Endometrial microvascular endothelial cells (primary cell): ENCODE data around the genes TMEM98 and TMEM132E.

- RAMPAGE, long total RNA: no peak
Measured at GRCh38 chr17:31320339-31320538, 1.2 kb downstream of the EVI2A start.

- RAMPAGE, long total RNA: no peak
Measured at GRCh38 chr17:31352151-31352489, 30.7 kb upstream of the EVI2A start.

GRCh38 chr17:31416263-31416978 lies 24.9 kb downstream of the RAB11FIP4 start:
- RAMPAGE, long total RNA: no peak

GRCh38 chr17:31523244-31524263 lies 132.1 kb downstream of the RAB11FIP4 start:
- RAMPAGE, long total RNA: no peak

GRCh38 chr17:31581950-31582694 lies 190.6 kb downstream of the RAB11FIP4 start:
- RAMPAGE, long total RNA: no peak

DNA sequence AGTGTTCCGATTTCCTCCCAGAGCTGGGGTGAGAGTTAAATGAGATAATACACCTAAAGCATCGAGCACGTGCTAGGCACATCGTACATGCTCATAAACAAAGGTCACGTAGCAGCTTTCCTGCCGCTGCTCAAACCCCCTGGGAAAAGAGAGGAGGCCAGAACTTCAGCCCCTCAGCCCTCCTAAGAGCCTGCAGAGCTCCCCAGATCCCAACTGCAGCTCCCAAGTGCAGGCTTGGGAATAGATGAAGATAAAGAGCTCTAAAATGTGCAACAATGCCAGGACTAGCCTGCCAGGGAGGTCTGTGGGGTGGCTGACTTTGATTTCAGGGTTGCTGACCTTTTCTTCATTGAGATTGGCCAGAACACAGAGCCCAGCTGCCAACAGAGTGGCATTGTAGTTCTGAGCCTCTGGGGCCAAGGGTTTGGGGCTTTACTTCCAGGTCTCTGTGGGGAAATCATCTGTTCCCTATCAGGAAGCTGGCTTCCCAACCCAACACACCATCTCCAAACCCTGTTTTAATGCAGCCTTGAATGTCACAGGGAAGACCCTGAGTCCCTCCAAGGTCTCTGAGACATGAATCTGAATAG lies 120.6 kb downstream of the COPRS start:
- RAMPAGE, long total RNA: no peak

DNA sequence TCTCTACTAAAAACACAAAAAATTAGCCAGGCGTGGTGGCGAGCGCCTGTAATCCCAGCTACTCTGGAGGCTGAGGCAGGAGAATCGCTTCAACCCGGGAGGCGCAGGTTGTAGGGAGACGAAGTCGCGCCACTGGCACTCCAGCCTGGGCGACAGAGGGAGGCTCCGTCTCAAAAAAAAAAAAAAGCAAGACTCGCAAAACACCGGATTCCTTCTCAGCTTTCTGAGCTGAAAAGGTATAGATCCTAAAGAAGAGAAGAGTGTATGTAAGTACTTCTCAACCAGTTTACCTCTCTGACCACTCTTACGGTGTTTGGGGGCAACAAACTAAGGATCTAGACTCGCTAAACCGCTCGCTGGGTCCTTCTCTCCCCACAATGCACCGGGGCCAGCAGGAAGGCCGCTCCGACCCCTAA lies 398 bp upstream of the SUZ12 start:
- RAMPAGE, long total RNA: no peak

- RAMPAGE, long total RNA: no peak
Measured at GRCh38 chr17:32021345-32022054, 14.3 kb downstream of the LRRC37B start.

GRCh38 chr17:32227961-32228350 lies 37.7 kb upstream of the RHBDL3 start:
- RAMPAGE, long total RNA: no peak

- RAMPAGE, long total RNA: no peak
Measured at GRCh38 chr17:32275052-32275626, 9.5 kb downstream of the RHBDL3 start.

- RAMPAGE, long total RNA: no peak
Measured at GRCh38 chr17:32279726-32280413, 14.2 kb downstream of the RHBDL3 start.

GRCh38 chr17:32480719-32481485 lies 5.9 kb upstream of the CDK5R1 start:
- RAMPAGE, long total RNA: no peak

GRCh38 chr17:32568584-32569196 lies 81.9 kb downstream of the CDK5R1 start:
- RAMPAGE, long total RNA: no peak

DNA sequence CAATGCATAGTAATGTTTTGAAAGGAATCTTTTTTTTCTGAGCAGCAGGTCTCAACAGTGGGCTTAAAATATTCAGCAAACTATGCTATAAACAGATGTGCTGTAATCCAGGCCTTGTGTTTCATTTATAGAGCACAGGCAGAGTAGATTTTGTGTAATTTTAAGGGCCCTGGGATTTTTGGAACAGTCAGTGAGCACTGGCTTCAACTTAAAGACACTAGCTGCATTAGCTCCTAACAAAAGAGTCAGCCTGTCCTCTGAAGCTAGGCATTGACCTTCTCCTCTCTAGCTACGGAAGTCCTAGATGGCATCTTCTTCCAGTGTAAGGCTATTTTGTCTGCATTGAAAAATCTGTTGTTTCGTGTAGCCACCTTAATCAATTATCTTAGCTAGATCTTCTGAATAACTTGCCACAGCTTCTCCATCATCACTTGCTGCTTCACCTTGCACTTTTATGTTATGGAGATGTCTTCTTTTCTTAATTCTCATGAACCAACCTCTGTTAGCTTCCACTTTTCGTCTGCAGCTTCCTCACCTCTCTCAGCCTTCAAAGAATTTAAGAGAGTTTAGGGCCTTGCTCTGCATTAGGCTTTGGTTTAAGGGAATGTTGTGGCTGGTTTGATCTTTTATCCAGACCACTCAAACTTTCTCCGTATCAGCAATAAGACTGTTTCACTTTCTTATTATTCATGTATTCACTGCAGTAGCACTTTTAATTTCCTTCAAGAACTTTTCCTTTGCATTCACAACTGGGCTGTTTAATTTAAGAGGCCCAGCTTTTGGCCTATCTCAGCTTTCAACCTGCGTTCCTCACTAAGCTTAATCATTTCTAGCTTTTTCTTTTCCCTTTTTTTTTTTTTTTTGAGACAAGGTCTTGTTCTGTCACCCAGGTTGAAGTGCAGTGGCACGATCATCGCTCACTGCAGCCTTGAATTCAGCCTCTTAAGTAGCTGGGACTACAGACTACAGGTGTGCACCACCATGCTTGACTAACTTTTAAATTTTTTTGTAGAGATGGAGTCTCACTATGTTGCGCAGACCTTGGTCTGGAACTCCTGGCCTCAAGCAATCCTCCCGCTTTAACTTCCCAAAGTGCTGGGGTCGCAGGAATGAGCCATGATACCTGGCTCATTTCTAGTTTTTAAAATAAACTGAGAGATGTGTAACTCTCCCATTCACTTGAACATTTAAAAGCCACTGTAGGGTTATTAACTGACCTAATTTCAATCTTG lies 113.7 kb downstream of the CDK5R1 start:
- RAMPAGE, long total RNA: no peak

DNA sequence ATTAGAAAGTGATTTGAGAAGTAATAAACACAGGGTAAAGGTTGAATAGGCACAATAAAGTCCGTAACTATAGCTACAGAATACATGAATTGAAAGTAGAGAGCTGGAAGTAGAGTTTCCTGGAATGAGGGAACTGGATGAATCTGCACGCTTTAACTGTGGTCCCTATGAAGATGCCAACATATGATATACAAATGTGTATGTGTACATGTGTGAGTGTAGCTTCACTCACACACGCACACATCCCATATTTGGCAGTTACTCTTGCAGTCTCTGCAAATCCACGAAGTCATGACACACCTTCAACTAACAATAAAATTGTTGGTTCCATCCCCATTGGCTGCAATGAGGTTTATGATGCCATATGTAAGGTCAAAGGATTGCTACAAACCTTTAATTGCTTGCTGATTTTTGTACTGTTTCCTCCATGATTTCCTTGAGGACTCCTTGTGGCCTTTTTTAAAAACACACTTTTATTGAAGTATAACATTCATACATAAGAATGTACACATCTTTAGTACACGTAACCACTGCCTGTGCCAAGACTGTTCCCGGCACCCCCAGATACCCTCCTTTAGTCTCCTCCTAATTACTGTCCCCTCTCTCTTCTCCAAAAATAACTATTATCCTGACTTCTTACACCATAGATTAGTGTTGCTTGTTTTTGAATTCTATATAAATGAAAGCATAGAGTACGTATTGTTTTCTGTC lies 22.0 kb downstream of the MYO1D start:
- RAMPAGE, long total RNA: no peak

DNA sequence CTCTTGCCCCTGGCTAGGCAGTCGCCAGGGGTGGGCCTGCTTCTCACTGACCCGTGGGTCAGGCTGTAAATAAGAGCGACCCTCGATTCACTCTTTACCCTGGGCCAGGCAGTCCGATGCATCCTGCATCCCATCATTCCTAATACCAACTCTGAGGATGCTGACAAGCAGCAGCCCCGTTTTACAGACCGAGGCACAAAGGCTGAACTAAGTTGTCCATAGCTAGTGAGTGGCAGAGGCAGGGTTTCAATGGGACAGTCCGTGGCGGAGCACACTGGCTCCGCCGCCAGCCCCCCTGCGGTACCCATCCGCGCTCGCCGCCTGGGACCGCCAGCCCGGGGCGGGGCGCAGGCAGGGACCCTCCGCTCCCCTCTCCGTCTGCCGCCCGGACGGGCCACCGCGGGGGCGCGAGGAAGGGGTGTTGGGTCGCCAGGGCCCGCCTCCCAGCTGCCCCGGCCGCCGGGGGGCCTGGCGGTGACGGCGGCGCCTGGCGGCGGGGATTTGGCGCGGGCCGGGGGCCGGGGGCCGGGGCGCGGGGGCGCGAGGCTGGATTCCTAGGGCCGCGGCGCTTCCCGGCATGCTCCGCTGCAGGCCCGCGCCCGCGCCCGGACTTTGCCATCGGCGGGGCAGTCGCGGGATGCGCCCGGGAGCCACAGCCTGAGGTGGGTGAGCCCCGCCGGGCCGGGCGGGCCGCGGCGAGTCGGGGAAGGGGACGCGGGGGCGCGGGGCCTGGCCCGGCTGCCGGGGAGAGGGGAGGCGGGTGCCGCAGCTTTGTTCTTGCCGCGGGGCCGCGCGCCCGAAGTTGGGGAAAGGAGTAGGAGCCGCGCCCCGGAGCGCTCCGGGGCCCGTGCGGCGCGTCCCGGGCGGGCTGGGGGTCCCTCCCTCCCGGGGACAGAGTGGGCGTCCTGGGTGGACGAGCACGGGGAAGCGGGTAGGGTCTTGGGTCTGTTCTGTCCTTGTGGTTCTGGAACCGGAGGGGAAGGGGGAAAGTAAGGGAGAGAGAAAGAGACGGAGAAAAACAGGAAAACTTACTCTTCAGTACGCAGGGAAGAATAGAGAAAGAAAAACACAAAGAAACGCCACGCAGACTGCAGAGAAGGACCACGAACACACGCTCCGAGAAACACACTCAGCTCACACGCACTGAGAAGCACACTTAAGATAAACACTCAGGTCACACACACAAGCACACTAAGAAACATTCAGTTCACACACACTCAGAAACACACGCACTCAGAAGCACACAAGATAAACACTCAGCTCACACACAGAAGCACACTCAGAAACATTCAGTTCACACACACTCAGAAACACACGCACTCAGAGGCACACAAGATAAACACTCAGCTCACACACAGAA lies at the start of gene TMEM98:
TMEM98 (plus strand) TSS at position 578 of the 1,360 bp plus-strand sequence.
- RAMPAGE, long total RNA: start-site peak on the plus strand centred at position 604 of the sequence, 45 bp wide, 130 and 203 reads in 2 replicates

DNA sequence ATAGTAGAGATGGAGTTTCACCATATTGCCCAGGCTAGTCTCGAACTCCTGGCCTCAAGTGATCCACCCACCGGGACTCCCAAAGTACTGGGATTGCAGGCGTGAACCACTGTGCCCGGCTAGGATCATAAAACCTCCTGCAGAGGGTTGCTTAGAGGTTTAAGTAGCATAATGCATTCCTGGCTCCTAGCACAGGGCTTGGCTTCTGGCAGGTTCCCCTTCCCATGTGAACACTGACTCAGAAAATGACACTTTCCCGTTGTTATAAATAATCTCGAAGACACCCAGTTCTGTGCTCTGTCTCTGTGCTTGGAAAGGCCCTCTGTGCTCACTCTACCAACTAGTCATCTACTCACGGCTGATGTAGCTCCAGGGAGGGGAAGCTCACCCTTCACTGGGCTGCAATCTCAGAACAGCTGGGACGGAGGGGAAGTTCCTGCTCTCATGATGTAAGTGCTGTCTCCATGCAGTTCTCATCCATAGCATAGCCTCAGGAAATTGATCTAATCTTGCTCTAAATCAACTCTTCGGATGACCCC lies 230.4 kb upstream of the ASIC2 start:
- RAMPAGE, long total RNA: no peak

DNA sequence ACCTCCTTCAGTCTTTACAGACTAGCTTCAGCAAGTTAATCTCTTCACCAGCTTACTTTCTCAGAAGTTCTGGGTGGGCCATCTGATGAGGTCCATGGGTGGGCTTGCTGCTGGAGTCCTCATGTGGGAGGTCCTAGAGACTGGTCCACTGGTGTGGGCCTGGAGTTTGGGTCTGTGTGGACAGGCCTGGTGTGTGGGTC lies 254.0 kb upstream of the CCL2 start:
- RAMPAGE, long total RNA: no peak

DNA sequence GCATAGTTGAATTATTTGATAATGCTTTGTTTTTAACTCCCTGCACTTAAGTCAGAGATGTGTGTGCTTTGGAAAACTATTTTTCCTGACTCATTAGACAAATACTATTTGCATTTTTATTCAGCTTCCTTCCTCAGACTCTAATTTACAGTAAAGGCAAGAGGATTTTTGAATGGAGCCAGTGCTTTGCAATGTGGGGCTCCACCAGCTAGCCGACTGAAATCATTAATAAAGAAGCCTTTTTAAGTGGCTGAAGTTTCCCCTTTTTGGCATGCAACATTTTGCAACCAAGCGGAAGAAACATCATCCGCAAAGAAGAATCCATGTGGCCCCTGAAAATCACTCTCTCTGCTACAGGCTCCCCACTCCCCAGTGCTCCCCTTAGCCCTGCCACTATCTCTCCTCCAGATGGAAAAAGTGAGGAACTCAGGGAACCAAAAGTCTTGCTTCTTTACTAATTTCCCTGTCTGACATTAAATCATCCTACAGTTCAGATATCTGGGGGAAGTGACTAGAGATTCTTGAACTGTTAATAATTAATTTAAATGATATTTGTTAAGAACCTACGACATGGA lies 6.3 kb upstream of the CCL2 start:
- RAMPAGE, long total RNA: no peak

DNA sequence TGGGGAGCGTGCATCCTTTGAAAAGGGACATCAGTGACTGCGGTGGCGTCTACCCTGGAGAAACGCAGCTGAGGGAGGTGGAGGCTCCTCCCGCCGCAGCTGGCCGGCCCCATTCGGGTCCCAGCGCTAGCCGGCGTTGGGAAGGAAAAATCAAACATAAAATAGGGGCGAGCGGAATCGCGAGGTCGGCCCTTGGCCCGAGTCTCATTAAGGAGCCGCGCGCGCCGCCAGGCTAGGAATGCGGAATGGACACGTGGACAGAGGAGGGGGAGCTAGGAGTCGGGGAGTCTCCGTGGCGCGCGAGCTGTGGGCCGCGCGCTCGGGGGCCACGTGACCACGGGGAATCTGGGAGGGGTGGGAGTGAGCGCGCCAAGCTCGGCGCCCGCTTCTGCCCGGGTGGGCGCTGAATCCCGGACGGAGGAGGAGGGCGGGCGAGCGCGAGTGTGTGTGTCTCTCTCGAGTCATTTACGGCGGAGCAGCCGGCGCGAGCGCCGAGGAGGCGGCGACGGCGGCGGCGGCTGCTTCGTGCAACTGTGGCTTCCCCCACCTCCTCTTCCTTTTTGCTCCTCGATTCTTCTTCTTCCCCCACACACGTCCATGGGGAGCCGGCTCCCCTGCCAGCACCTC lies at the start of gene TMEM132E:
TMEM132E (plus strand) TSS at position 460 of the 627 bp plus-strand sequence.
- RAMPAGE, long total RNA: no peak